A172 (cell line): ENCODE results near the genes OR10H3, OR10H5, CIB3 and FAM32A.

GRCh38 chr19:15368514-15369387 is 10.8 kb downstream of the AKAP8 start:
- RAMPAGE, long total RNA = no peak

- RAMPAGE, long total RNA = no peak
Observed at GRCh38 chr19:15374660-15375300, 4.8 kb downstream of the AKAP8 start.

DNA sequence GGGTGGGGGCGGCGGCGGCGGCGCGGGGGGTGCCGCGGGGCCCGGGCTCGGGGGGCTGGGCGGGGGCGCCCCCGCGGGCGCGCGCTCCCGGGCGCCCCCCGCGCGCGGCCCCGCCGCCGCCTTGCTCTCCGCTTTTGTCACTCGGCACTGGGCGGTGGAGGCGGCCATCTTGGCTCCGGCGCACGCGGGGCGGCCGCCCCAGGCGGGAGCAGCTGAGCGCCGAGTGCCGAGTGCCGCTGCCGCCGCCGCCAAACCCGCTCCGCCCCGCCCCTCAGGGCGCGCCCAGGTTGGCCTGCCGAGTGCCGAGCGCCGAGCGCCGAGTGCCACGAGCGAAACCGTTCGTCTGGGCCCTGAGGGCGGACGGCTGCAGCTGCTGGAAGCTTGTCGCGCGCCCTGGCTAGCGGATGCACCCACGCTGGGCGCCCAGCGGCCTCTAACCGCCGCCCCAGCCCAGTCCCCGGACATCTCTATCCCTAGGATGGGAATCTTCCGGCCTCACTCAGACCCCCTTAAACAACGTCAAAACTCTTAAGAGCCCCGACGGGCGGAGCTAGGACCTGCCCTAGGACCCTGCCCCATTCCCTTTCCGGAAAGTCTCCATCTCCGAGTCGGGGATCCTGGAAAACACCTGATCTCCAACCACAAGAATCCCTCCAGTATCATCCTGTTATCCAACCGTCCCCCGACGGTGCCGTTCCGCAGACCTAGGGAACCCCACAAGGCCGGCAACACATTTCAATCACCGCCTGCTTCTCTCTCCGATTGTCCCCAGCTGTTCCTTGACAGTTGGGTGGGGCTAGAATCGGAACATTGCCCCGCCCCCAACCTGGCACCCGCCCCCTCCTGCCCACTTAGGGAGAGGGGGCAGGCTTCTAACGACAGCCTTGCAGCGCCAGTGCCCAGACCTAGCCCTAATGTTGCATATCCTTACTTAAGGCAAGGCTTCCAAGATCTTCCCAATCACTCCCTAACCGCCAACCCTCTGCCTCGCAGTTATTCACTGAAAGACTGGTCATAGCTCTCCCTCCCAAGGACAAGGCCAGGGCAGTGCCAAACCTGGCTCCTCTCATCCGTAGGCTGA is 14.1 kb upstream of the AKAP8L start:
- RAMPAGE, long total RNA = no peak

DNA sequence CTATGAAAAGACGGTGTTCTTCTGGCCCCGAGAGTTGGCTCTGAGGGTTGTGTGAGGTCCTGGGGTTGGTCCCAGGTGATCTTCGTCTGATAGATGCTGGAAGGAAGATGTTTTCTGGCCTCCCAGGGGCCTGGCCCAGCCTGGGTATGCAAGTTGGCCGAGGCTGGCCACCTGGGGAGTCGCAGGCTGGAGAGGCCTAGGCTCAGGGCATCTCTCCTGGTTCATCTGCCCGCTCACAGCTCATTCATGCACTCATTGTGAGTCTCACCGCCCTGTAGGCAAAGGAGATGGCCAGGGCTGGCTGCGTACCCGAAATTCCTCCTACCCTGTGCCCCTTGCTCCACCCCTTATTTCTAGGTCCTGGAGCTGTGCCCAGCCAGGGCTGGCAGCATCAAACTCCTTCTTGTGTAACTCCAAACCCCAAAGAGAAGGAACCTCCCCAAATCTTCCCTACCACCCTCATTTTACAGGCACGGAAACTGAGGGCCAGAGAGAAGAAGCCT is 846 bp downstream of the CYP4F22 start:
- RAMPAGE, long total RNA = no peak

- RAMPAGE, long total RNA = no peak
Observed at GRCh38 chr19:15737650-15738099, at the start of gene OR10H3. Gene OR10H3 (plus strand): TSS chr19:15737985.

- RAMPAGE, long total RNA = no peak
Observed at GRCh38 chr19:15787409-15787735, at the start of gene OR10H5. Gene OR10H5 (plus strand): TSS chr19:15787661.

DNA sequence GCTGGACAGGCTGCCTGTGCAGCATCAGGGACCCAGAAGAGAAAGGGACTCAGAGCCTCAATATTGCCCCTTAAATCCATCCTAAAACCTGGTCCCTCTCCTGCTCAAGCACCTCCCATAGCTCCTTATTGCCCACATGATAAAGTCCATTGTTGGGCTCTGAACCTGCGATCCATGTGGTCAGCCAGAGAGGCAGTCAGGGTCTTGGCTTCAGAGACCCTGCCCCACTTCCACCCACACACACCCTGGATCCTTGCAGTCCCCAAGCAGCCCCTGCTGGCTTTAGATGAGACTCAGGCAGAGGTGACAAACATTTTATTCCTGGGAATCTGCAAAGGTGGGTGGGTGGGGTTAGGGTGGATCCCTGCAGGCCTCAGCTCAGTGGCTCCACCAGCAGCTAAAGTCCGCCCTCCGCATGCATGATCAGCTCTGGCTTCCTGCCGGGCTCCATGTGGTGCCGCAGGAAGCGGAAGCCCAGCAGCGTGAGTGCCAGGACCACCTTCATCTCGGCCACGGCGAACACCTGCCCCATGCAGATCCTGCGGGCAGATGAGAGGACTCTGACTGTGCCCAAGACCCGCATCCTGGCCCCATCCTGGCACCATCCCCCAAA is 26.5 kb downstream of the CYP4F2 start:
- RAMPAGE, long total RNA = no peak

DNA sequence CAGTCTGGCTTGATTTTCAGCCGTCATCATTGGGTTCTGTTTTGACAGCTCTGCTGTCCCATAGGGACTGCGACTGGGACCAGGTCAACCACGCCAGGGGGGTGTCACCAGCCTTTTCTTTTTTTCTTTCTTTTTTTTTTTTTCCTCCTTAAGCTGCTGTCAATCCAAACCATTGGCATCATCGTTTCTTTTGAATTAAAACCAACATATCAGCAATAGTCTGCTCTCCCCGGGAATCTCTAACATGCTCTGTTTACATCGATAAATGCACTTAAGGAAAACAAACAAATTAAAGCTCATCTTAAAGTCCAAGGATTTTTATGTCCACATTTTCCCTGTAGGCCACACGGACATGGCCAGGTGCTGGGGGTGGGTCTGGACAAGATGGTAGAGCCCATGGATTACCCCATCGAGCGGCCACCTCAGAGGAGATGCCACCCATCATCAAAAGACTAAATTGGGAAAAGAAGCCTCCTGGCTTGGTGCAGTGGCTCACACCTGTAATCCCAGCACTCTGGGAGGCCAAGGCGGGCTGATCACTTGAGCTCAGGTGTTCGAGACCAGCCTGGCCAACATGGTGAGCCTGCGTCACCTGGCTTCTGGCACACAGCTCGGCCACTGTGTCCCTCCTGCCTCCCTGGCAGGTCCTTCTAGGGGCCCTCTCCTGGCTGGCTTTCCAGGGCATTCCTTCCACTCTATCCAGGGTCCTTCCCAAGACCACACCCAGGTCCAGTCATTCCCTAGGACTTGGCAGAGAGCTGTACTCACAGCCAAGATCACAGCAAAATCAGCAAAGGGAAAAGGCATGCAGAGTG is 10.0 kb upstream of the HSH2D start:
- RAMPAGE, long total RNA = no peak

- RAMPAGE, long total RNA = no peak
Observed at GRCh38 chr19:16173457-16173951, at the start of gene CIB3. Gene CIB3 (minus strand): TSS chr19:16173525.

- RAMPAGE, long total RNA = start-site peak on the plus strand at chr19:16185410-16185440, 812 and 582 reads in 2 replicates
Observed at GRCh38 chr19:16184909-16185651, at the start of gene FAM32A. Gene FAM32A (plus strand): TSS chr19:16185410.

DNA sequence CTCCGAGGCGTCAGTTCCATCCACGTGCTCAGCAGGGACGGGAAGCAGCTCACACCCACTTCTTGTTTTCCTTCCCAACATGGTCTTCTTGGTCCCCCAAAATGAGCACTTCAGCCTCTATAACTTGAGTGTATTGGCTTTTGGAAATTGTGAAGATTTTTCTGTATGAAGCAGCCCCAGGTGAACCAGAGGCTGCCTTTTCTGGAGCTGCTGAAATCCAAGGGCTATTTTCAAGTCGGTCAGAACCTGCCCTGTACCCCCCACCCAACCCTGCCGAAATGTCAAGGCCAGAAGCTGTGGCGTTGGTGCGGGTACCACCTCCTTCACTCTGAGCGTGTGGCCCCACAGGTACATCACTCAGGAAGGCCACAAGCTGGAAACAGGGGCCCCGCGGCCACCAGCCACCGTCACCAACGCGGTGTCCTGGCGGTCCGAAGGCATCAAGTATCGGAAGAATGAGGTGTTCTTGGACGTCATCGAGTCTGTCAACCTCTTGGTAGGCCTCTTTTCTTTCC is 11.0 kb downstream of the AP1M1 start:
- RAMPAGE, long total RNA = no peak

DNA sequence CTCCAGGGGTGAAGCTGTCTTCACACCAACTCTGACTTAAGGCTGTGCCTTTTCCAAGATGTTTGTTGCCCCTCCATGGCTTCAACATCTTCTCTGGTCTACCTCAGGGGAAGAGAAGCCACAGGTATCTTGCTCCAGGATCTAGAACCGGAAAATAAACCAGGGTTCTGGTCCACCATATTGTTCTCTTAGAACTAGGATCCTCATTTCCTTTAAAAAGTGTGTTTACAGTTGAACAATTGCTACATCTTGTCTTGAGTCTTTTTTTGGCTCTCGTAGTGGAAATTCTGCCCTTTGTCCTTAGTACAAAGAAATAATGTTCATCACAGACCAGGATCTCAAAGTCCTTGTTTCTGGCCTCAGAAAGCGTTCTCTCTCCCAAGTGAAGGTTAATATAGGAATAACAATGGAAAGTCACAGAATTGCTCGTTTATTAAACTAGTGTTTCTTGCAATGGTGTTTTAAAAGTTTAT is 20.8 kb downstream of the KLF2 start:
- RAMPAGE, long total RNA = no peak

GRCh38 chr19:16446915-16447432 is 24.8 kb downstream of the EPS15L1 start:
- RAMPAGE, long total RNA = no peak

GRCh38 chr19:16449346-16450047 is 22.3 kb downstream of the EPS15L1 start:
- RAMPAGE, long total RNA = no peak

DNA sequence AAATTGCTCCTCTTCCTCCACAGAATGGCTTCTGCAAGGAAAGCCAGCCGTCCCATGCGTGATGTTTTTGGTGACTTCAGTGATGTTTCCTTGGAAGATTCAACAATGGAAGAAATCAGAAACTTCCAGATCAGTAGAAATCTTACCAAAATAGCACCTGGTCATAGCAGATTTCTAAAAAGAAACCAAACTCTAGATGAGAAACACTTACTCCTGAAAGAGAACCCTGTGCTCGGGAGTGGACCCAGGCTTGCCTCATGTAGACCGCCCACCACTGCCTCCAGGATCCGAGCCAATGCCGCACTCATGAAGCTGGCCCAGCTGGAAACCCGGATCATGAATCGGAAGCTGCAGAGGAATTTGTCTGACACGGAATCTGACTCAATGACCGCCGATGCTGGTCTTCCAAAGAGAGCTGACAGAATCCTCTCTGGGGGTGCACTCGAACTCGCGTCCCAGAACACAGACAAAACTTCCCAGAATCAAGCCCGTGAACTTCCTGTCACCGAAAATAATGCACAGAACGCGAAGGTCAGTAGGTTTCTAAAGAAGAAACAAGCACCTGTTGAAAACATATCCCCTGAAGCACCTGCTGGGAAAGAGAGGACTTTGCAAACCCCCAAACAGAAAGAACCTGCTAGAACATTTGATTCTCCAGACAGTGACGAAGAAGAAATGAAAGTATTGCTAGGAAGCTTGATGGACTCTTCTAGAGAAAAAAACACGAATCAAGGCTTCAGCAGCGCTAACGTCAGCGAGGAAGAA is 4.8 kb downstream of the C19orf44 start:
- RAMPAGE, long total RNA = no peak

- RAMPAGE, long total RNA = no peak
Observed at GRCh38 chr19:16509400-16510051, 13.3 kb downstream of the C19orf44 start.

DNA sequence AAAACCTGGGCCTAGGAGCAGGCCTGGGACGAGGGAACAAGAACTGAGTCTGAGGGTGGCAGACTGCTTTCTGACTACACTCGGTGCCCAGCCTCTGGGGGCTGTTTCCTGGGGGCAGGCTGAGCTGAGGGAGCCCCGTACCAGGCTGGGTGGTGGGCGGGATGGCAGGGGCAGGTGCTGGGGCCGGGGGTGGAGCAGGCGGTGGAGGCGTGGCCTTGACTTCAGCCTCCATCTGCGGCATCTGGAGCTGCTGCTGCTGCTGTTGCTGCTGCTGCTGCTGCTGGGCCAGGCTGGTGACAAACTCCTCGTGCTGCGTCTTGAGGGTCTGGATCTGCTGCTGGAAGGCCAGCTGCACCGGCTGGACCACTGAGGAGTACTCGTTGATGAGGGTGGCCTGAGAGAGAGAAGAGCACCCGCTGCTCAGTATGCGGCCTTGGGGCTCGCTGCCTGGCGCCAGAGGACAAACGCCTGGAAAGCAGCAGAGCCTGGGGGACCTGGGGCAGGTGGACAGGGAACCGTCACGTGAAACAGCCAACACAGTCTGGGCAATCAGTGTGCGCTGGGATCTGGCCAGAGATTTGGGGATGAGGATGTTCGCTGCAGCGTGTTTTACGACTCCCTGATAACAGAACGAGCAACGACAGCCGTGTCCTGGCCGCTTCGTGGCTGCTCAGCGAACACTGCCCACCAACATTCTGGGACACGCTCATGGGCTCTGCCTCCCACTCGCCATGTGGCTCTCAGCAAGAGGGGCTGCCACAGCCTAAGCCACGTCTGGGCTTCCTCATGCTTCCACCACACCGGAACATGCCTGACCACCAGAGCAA is 12.5 kb downstream of the CHERP start:
- RAMPAGE, long total RNA = no peak

GRCh38 chr19:16535314-16535516 is 7.0 kb downstream of the CHERP start:
- RAMPAGE, long total RNA = no peak

- RAMPAGE, long total RNA = no peak
Observed at GRCh38 chr19:16540733-16541434, 1.4 kb downstream of the CHERP start.

DNA sequence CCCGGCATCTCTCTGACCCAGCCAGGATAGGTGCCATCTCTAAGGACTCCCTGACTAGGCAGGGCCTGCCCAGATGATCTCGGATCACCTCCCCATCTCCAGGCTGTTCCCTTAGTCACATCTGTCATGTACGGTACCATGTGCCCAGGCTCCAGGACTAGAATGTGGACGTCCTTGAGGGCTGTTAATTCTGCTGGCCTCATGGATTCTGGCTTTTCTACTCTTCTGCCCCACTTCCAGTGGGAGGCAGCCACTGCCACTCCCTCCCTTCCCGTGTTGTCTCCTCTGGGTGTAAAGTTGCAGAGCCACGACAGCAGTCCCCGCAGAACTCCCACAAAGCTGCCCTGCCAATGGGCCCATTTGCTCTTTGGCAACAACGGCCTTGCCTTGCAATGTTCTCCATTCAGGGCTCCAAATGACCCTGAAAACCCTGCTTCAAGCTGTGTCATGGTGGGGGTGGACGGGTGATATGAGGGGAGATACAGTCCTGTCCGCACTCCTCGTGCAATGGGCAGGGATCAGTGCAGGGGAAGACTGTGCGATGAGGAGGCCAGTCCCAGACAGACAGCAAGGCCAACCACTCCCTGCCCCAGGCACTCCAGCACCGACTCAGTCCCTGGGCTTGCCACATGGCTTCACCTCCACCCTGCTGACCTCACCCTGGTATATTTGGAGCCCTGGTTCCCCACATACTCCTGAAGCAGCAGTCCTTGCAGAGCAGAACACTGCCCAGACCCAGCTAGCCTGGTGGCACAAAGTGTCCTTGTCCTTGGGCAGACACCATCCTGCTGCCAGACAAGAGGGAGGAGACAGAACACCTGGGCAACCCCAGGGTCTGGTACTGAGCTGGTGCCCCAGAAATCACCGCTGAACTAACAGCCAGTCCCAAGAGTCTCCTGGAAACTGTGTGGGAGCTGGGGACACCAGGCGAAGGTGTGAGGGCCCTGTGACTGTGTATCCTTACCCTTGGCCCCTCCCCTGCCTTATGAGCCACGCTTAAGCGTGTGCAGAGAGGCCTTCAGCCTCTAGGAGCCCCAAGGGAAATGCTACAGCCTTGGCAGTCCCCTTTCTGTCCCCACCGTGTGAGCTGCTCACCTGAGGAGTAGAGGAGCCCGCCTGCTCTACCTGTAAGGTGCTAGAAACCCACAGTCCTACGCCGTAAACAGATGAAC is 9.0 kb upstream of the SLC35E1 start:
- RAMPAGE, long total RNA = no peak